K562 (cell line): ENCODE results near the genes IL17RA and TMEM121B.

- RAMPAGE, long total RNA, result no peak
- RRBS, result no CpG with 5 or more reads among the region's 29 CpGs
PRO-cap:
- standard, result no peak
- CoPRO, capped RNA only, 2 experiments, result no peak in any of the 2 experiments
- CoPRO, capped and uncapped RNA, 2 experiments, result no peak in any of the 2 experiments
- CoPRO, uncapped RNA only, 2 experiments, result no peak in any of the 2 experiments
CAGE:
- cytosol, long polyA plus RNA, result no peak
- long polyA plus RNA, result no peak
- nucleolus, long total RNA, result no peak
- nucleus, long polyA plus RNA, result no peak
Observed at GRCh38 chr22:17007707-17008145, 296 bp downstream of the GAB4 start.

DNA sequence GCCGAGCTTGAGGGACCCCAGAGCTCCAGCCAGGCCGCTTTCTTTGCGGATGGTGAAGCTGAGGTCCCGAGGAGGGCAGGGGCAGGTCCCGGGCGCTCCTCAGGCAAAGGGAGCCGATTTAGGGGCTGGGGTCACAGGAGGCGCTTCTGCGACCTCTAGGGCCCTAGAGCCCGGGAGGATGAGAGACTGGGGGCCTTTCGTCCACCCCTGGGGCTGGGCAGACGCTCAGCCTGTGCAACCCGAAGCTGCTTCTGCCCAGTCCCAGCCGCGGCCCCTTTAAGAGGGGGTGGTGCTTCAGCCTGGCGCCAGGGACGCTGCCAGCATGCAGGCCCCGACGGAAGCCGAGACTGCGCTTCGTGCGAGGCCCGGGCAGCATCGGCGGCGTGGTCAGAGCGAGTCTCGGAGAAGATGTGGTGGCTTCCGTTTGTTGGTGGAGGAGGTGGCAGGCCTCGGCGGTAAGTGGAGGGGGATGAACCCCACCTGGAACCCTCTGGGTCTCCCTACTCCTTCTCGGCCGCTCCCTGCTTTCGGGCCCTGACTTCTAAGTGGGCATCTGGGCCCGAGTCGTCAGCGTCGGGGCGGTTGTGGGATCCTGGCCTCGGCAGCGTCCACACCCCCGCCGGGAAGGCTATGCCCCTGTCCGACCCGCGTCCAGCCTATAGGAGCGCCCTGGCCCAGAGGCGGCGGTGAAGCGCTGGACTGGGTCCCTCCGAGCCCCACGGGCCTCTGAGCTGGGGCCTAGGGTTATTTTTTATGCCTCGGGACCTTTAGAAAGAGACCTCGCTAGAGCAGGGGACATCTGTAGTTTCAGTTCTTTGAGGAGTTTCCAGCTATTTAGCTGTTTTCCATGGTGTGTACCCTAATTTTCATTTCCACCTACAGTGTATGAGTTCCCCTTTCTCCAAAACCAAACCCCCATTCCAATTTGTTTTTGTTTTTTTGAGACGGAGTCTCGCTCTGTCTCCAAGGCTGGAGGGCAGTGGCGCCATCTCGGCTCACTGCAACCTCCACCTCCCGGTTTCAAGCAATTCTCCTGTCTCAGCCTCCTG lies 29.2 kb upstream of the GAB4 start:
- RAMPAGE, long total RNA, result no peak
- RRBS, result no CpG with 5 or more reads among the region's 60 CpGs
PRO-cap:
- standard, result unidirectional peak, plus-strand start at position 544 of the sequence; bidirectional peak, plus-strand start at position 677 of the sequence, minus-strand start at position 627 of the sequence
- CoPRO, capped RNA only, 2 experiments, result peak in 1 of 2 experiments; most common plus-strand start position 659 of the sequence (in 1); most common minus-strand start position 632 of the sequence (in 1)
- CoPRO, capped and uncapped RNA, 2 experiments, result no peak in any of the 2 experiments
- CoPRO, uncapped RNA only, 2 experiments, result no peak in any of the 2 experiments
CAGE:
- cytosol, long polyA plus RNA, result no peak
- long polyA plus RNA, result no peak
- nucleolus, long total RNA, result no peak
- nucleus, long polyA plus RNA, result no peak

DNA sequence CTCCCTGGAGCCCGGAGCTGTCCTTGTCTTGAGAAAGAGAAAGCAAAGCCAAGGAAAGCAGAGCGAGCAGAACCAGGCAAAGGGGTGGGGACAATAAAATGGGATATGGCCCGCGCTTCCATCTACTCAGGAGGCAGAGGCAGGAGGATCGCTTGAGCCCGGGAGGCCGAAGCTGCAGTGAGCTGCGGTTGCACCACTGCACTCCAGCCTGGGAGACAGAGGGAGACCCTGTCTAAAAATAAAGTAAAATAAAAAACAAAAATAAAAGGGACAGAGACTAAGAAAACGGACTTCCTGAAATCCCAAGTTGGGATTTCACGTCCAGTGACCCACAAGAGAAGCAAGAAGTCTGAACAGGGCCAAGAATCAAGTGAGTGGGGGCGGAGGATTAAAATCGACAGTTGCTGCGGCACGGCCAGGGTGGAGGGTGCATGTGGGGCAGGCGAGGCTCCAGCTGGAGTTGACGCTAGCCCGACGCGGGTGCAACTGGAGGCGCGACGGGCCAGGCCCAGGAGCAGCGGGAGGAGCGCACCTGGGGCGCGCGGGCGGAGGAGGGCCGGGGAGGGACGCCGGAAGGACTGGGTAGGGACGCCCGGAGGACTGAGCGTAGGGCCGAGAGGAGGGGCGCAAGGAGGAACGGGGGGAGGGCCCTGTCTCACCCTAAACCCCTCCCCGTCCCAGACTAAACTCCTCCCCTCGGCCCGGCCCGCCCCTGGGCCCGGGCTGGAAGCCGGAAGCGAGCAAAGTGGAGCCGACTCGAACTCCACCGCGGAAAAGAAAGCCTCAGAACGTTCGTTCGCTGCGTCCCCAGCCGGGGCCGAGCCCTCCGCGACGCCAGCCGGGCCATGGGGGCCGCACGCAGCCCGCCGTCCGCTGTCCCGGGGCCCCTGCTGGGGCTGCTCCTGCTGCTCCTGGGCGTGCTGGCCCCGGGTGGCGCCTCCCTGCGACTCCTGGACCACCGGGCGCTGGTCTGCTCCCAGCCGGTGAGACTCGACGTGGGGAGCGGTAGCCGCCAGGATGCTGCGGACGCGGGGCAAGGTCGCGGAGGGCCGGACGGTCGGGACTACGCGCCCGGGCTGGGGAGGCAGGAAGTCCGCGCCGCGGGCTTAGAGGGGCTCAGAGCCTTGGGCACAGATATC lies at the start of gene IL17RA:
TSS of gene IL17RA (plus strand) at position 754 of the 1,139 bp plus-strand sequence.
- RAMPAGE, long total RNA, result no peak
- RRBS, result 2% methylated on average over 29 of the region's 90 CpGs
PRO-cap:
- standard, result bidirectional peak, plus-strand start at position 715 of the sequence, minus-strand start at position 488 of the sequence; bidirectional peak, plus-strand start at position 986 of the sequence, minus-strand start at position 950 of the sequence
- CoPRO, capped RNA only, 2 experiments, result peak in 2 of 2 experiments; most common plus-strand start position 754 of the sequence (in 2); most common minus-strand start position 488 of the sequence (in 2)
- CoPRO, capped and uncapped RNA, 2 experiments, result peak in 2 of 2 experiments; most common plus-strand start position 754 of the sequence (in 2); most common minus-strand start position 488 of the sequence (in 2)
- CoPRO, uncapped RNA only, 2 experiments, result peak in 1 of 2 experiments; most common plus-strand start position 797 of the sequence (in 1); most common minus-strand start position 510 of the sequence (in 1)
CAGE:
- cytosol, long polyA plus RNA, result start-site peak on the plus strand centred at position 739 of the sequence, 41 bp wide, 81 and 107 reads in 2 replicates
- long polyA plus RNA, result start-site peak on the plus strand centred at position 742 of the sequence, 90 bp wide, 96 and 181 reads in 2 replicates
- nucleolus, long total RNA, result no peak
- nucleus, long polyA plus RNA, result no peak

DNA sequence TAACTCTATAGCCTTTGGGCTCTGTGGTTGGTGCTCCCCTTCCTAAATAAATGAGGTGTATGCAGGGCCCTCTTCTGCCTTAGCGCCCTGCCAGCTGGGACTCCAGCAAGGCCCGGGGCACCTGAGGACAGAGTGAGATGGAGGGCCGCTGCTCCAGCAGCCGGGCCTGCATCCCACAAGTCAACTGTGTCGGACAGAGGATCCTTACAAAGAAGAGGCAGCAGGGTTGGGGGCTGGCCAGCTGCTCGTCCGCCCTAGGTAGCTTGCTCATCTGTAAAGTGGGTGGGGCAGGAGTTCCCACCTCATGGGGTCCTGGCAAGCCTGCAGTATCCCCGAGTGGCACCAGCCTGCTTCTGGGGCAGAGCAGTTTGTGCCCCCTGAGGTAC lies 7.6 kb downstream of the TMEM121B start:
- RAMPAGE, long total RNA, result no peak
- RRBS, result 4% methylated on average over 3 of the region's 8 CpGs
PRO-cap:
- standard, result no peak
- CoPRO, capped RNA only, 2 experiments, result no peak in any of the 2 experiments
- CoPRO, capped and uncapped RNA, 2 experiments, result no peak in any of the 2 experiments
- CoPRO, uncapped RNA only, 2 experiments, result no peak in any of the 2 experiments
CAGE:
- cytosol, long polyA plus RNA, result no peak
- long polyA plus RNA, result no peak
- nucleolus, long total RNA, result no peak
- nucleus, long polyA plus RNA, result no peak

DNA sequence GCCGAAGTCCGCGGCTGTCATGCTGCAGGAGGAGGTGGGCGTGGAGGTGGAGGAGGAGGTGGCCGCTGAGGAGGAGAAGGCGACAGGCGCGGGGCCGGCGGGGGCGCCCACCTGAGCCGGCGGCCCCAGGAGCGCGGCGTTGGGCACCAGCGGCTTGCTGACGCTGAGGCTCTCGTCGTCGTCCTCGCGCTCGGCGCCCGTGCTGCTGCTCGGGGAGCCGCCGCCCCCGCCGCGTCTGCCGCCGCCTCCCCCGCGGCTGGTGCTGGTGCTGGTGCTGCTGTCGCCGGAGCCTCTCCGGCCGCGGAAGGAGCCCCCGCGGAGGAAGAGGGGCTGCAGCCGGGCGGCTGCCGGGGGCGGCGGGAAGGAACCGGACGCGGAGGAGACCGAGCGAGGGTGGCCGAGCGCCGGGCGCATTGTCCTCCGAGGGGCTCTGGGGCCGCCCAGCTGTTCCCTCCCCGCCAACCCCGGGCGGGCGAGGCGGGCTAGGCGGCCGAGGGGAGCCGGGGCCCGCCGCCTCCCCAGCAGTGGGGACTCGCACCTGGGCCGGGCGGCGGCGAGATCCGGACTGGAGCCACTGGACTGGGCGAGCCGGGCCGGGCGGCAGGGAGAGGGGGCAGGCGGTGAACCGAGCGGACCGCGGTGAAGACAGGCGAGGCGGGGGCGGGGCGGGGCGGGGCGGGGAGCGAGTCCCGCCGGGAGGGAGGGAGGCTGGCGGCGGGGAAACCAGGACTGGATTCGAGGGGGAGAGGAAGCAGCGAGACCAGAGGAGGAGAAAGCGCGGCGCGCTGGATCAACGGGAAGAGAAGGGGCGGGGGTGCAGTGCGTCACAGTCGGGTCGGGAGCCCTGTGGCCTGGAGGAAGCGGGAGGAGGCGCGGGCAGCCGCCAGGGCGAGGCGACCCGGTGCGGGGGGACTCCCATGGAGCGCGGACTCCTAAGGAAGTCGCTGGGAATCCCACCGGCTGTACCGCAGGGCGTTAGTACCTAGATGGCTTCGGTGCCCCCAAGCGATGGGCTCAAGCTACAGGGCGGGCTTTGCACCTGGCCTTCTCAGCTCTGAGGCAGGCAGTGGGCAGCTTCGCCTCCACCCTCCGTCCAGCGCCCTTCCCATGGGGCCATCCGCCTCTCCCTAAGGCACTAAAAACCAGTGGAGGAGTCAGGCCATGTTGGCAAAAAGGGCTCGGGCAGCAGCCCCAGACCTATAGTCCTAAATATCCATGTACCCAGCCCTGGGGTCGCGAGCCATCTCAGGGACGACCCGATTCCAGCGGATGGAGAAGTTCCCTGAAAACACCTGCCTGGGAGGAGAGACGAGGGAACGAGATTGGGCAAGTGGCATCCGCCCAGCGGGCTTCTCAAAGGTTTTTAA lies at the start of gene TMEM121B:
TSS of gene TMEM121B (minus strand) at position 647 of the 1,367 bp plus-strand sequence.
- RAMPAGE, long total RNA, result no peak
- RRBS, result 21% methylated on average over 35 of the region's 137 CpGs
PRO-cap:
- standard, result no peak
- CoPRO, capped RNA only, 2 experiments, result no peak in any of the 2 experiments
- CoPRO, capped and uncapped RNA, 2 experiments, result no peak in any of the 2 experiments
- CoPRO, uncapped RNA only, 2 experiments, result no peak in any of the 2 experiments
CAGE:
- cytosol, long polyA plus RNA, result no peak
- long polyA plus RNA, result no peak
- nucleolus, long total RNA, result no peak
- nucleus, long polyA plus RNA, result no peak

DNA sequence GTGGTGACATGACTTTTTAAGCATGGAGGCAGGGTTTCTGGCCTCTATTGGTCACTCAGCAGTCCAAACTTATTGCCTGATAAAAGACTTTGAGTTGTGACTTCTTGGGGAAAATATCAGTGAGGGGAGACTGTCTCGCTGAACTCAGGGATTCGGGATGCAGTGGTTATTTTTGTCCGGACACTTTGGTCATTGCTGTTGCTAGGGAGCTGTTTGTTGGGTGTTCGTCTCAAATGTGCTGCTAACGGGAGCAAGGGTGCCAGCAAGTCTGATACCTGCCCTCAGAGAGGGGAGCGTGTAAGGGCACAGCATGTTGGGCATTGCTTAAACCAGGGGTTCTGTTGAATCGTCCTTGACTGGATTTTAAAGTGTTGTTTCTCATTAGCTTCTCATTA lies 49.3 kb upstream of the SLC25A18 start:
- RAMPAGE, long total RNA, result no peak
- RRBS, result no CpG with 5 or more reads among the region's 7 CpGs
PRO-cap:
- standard, result no peak
- CoPRO, capped RNA only, 2 experiments, result no peak in any of the 2 experiments
- CoPRO, capped and uncapped RNA, 2 experiments, result no peak in any of the 2 experiments
- CoPRO, uncapped RNA only, 2 experiments, result no peak in any of the 2 experiments
CAGE:
- cytosol, long polyA plus RNA, result no peak
- long polyA plus RNA, result no peak
- nucleolus, long total RNA, result no peak
- nucleus, long polyA plus RNA, result no peak

GRCh38 chr22:17589551-17590255 lies 26.4 kb downstream of the SLC25A18 start:
- RAMPAGE, long total RNA, result no peak
- RRBS, result no CpG with 5 or more reads among the region's 10 CpGs
PRO-cap:
- standard, result no peak
- CoPRO, capped RNA only, 2 experiments, result no peak in any of the 2 experiments
- CoPRO, capped and uncapped RNA, 2 experiments, result no peak in any of the 2 experiments
- CoPRO, uncapped RNA only, 2 experiments, result peak in 2 of 2 experiments; most common minus-strand start chr22:17589750 (in 2)
CAGE:
- cytosol, long polyA plus RNA, result no peak
- long polyA plus RNA, result no peak
- nucleolus, long total RNA, result no peak
- nucleus, long polyA plus RNA, result no peak

- RAMPAGE, long total RNA, result no peak
- RRBS, result no CpG with 5 or more reads among the region's 8 CpGs
PRO-cap:
- standard, result no peak
- CoPRO, capped RNA only, 2 experiments, result no peak in any of the 2 experiments
- CoPRO, capped and uncapped RNA, 2 experiments, result no peak in any of the 2 experiments
- CoPRO, uncapped RNA only, 2 experiments, result peak in 2 of 2 experiments; most common minus-strand start chr22:17592165 (in 1)
CAGE:
- cytosol, long polyA plus RNA, result no peak
- long polyA plus RNA, result no peak
- nucleolus, long total RNA, result no peak
- nucleus, long polyA plus RNA, result no peak
Observed at GRCh38 chr22:17592060-17592618, 28.8 kb downstream of the SLC25A18 start.

GRCh38 chr22:17785066-17785572 lies 10.8 kb upstream of the BID start:
- RAMPAGE, long total RNA, result no peak
- RRBS, result 21% methylated on average over 6 of the region's 26 CpGs
PRO-cap:
- standard, result no peak
- CoPRO, capped RNA only, 2 experiments, result no peak in any of the 2 experiments
- CoPRO, capped and uncapped RNA, 2 experiments, result no peak in any of the 2 experiments
- CoPRO, uncapped RNA only, 2 experiments, result no peak in any of the 2 experiments
CAGE:
- cytosol, long polyA plus RNA, result no peak
- long polyA plus RNA, result no peak
- nucleolus, long total RNA, result no peak
- nucleus, long polyA plus RNA, result no peak

- RAMPAGE, long total RNA, result no peak
- RRBS, result no CpG with 5 or more reads among the region's 13 CpGs
PRO-cap:
- standard, result no peak
- CoPRO, capped RNA only, 2 experiments, result no peak in any of the 2 experiments
- CoPRO, capped and uncapped RNA, 2 experiments, result no peak in any of the 2 experiments
- CoPRO, uncapped RNA only, 2 experiments, result no peak in any of the 2 experiments
CAGE:
- cytosol, long polyA plus RNA, result no peak
- long polyA plus RNA, result no peak
- nucleolus, long total RNA, result no peak
- nucleus, long polyA plus RNA, result no peak
Observed at GRCh38 chr22:17822819-17823599, 48.7 kb upstream of the BID start.

- RAMPAGE, long total RNA, result no peak
- RRBS, result no CpG with 5 or more reads among the region's 4 CpGs
PRO-cap:
- standard, result no peak
- CoPRO, capped RNA only, 2 experiments, result no peak in any of the 2 experiments
- CoPRO, capped and uncapped RNA, 2 experiments, result no peak in any of the 2 experiments
- CoPRO, uncapped RNA only, 2 experiments, result no peak in any of the 2 experiments
CAGE:
- cytosol, long polyA plus RNA, result no peak
- long polyA plus RNA, result no peak
- nucleolus, long total RNA, result no peak
- nucleus, long polyA plus RNA, result no peak
Observed at GRCh38 chr22:17870600-17870799, 96.2 kb upstream of the BID start.

DNA sequence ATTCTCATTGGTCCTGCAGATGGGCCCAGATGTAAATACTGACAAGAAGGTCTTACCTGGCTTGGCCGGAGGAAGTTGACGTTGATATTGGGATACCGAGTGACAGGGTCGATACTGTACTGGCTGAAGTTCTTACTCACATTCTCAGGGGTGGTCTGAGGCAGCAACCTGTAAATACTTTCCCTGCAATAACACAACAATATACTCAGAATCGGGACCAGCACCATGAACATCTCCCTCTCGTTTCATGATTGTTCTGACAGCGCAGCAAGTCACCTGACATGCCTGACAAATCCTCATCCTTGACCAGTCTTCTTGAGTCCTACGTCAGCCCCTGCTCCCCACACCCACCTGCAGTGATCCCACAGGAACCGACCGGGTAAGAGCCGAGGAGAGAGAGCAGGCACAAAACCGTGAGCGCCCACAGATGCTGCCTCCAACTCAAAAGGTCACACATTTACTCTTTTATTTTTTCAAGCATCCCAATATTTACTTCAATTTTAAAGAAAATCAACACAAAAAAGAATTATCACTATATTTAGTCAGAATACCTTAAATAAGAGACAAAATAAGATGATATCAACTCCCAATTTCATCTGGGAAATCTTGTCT lies 121.1 kb upstream of the BID start:
- RAMPAGE, long total RNA, result no peak
- RRBS, result no CpG with 5 or more reads among the region's 13 CpGs
PRO-cap:
- standard, result no peak
- CoPRO, capped RNA only, 2 experiments, result no peak in any of the 2 experiments
- CoPRO, capped and uncapped RNA, 2 experiments, result no peak in any of the 2 experiments
- CoPRO, uncapped RNA only, 2 experiments, result peak in 1 of 2 experiments; most common minus-strand start position 467 of the sequence (in 1)
CAGE:
- cytosol, long polyA plus RNA, result no peak
- long polyA plus RNA, result no peak
- nucleolus, long total RNA, result no peak
- nucleus, long polyA plus RNA, result no peak

DNA sequence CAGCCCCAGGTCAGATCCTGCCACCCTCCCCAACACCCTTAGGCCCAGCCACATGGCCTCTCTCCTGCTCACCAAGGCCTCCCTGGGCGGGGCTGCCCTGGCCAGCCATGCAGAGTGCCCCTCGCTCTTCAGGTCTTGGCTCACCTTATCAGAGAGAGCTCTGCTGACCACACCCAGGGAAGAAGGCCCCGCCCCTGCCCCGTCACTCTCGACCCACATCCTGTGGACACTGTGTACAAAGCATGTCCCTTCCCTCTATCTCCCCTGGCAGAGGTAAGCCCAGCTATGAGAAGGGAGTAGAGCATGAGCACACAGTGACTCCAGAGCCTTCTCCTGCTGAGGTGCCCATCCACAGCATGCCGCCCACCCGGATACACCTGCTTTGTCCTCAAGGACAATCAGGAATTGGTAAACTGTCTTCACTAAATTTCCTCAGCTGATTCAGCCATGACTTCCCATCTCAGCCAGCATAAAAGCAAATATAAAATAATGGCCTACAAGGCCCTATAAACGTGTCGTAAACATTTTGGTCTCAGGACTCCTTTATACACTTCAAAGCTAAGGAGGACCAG lies 106.6 kb downstream of the MICAL3 start:
- RAMPAGE, long total RNA, result no peak
- RRBS, result no CpG with 5 or more reads among the region's 9 CpGs
PRO-cap:
- standard, result bidirectional peak, plus-strand start at position 286 of the sequence, minus-strand start at position 147 of the sequence
- CoPRO, capped RNA only, 2 experiments, result peak in 1 of 2 experiments; most common plus-strand start position 265 of the sequence (in 1); most common minus-strand start position 109 of the sequence (in 1)
- CoPRO, capped and uncapped RNA, 2 experiments, result no peak in any of the 2 experiments
- CoPRO, uncapped RNA only, 2 experiments, result no peak in any of the 2 experiments
CAGE:
- cytosol, long polyA plus RNA, result no peak
- long polyA plus RNA, result no peak
- nucleolus, long total RNA, result no peak
- nucleus, long polyA plus RNA, result no peak

DNA sequence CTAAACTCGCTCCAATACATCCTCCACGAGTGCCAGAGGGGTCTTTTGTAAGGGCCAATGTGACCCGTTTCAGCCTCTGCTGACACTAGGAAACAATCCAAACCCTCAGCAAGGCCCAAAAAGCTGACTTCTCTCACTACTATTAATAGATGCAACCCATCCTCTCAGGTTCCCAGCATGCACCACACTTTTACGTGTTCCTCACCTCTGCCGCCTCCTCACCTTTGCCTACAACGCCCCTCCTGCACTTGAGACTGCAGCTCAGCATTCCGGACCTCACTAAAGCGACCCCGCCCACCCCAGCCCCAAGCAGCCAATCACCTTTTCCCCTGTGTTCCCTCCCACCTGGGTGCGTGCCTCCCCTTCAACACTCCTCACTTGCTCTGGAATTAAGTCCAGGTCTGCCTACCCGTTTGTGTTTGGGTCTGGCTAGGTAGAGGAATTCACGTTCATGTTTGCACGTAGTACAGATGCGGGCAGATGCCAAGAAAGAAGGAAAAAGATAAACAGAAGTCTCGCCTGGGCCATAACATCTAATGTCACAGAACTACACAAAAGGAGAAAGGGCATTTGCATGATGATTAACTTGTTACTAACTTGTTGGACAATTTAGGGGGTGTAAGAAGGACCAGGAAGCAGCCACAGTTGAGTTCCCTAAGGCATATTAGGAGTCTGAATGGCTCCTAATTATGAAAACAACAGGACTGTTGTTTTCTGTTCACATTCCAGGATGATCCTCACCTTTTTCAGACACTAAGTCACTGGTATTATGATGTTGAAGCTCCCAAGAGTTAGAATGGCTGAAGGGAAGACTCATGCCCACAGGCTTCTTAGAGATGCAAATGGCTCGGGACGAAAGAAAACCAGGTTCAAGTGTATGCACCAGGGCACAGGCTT lies 102.3 kb downstream of the MICAL3 start:
- RAMPAGE, long total RNA, result no peak
- RRBS, result no CpG with 5 or more reads among the region's 17 CpGs
PRO-cap:
- standard, result no peak
- CoPRO, capped RNA only, 2 experiments, result no peak in any of the 2 experiments
- CoPRO, capped and uncapped RNA, 2 experiments, result no peak in any of the 2 experiments
- CoPRO, uncapped RNA only, 2 experiments, result no peak in any of the 2 experiments
CAGE:
- cytosol, long polyA plus RNA, result no peak
- long polyA plus RNA, result no peak
- nucleolus, long total RNA, result no peak
- nucleus, long polyA plus RNA, result no peak

DNA sequence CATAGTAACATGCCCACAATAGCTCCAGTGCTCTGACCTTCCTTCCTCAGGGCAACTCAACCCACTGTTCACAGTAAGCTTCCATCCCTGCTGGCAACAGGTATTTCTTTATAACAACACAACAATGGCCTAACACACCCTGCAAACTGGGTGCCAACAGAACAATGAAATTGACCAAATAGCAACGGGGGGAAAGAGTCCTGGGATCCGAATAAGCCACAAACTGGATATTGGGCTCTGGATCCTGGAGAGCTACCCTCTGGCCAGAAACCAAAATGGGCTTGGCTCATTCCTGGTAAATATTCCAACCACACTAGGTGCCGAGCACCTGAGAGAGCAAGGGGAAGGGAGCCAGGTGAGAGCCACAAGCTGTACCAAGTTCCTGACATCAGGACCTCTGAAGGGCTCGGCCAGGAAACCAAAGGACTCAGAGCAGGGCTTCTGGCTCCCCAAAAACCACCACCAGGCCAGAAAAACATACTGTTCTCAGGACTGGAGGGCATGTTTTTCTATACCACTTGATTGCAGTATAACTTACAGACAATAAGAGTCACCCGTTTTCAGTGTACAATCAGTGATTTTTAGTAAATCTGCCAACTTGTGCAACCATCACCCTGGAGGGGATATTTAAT lies 99.4 kb downstream of the MICAL3 start:
- RAMPAGE, long total RNA, result no peak
- RRBS, result no CpG with 5 or more reads among the region's 5 CpGs
PRO-cap:
- standard, result no peak
- CoPRO, capped RNA only, 2 experiments, result no peak in any of the 2 experiments
- CoPRO, capped and uncapped RNA, 2 experiments, result no peak in any of the 2 experiments
- CoPRO, uncapped RNA only, 2 experiments, result no peak in any of the 2 experiments
CAGE:
- cytosol, long polyA plus RNA, result no peak
- long polyA plus RNA, result no peak
- nucleolus, long total RNA, result no peak
- nucleus, long polyA plus RNA, result no peak

DNA sequence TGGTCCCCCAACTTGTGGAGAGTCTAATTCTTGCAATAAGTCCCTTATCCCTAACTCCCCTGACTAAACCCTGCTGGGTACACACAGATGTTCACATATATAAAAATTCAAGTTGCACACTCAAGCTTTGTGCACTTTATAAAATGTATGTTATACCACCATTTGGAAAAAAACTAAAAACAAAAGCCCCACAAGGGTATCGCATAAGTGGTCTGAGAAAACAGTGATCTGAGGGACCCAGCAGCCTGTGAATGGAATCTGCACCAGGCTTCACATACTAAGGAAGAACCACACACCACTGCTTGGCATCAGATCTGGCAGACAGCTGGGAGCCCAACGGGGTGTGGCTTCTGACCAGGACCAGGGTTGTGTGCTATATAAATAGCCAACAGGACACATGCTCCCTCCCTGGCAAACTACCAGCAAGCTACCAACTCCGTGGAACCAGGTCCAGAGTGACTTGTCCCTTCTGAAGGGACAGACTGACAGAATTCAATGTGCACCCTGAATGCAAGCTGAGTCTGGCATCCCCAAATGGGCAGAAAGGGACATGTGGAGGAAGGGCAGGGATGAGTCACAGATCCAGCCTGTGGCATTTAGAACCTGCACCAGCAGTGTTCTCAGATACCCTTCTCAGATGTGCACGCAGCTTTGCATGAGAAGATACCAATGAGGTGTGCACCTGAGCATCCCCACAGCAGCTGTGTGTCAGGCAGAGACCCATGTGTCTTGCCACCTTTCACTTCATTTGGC lies 93.1 kb downstream of the MICAL3 start:
- RAMPAGE, long total RNA, result no peak
- RRBS, result no CpG with 5 or more reads among the region's 4 CpGs
PRO-cap:
- standard, result no peak
- CoPRO, capped RNA only, 2 experiments, result no peak in any of the 2 experiments
- CoPRO, capped and uncapped RNA, 2 experiments, result no peak in any of the 2 experiments
- CoPRO, uncapped RNA only, 2 experiments, result no peak in any of the 2 experiments
CAGE:
- cytosol, long polyA plus RNA, result no peak
- long polyA plus RNA, result no peak
- nucleolus, long total RNA, result no peak
- nucleus, long polyA plus RNA, result no peak

- RAMPAGE, long total RNA, result no peak
- RRBS, result no CpG with 5 or more reads among the region's 7 CpGs
PRO-cap:
- standard, result no peak
- CoPRO, capped RNA only, 2 experiments, result no peak in any of the 2 experiments
- CoPRO, capped and uncapped RNA, 2 experiments, result no peak in any of the 2 experiments
- CoPRO, uncapped RNA only, 2 experiments, result no peak in any of the 2 experiments
CAGE:
- cytosol, long polyA plus RNA, result no peak
- long polyA plus RNA, result no peak
- nucleolus, long total RNA, result no peak
- nucleus, long polyA plus RNA, result no peak
Observed at GRCh38 chr22:17998896-17999377, 25.4 kb downstream of the MICAL3 start.